Gallbladder (tissue), 1 donor: ENCODE data around the gene DIS3.

DNA sequence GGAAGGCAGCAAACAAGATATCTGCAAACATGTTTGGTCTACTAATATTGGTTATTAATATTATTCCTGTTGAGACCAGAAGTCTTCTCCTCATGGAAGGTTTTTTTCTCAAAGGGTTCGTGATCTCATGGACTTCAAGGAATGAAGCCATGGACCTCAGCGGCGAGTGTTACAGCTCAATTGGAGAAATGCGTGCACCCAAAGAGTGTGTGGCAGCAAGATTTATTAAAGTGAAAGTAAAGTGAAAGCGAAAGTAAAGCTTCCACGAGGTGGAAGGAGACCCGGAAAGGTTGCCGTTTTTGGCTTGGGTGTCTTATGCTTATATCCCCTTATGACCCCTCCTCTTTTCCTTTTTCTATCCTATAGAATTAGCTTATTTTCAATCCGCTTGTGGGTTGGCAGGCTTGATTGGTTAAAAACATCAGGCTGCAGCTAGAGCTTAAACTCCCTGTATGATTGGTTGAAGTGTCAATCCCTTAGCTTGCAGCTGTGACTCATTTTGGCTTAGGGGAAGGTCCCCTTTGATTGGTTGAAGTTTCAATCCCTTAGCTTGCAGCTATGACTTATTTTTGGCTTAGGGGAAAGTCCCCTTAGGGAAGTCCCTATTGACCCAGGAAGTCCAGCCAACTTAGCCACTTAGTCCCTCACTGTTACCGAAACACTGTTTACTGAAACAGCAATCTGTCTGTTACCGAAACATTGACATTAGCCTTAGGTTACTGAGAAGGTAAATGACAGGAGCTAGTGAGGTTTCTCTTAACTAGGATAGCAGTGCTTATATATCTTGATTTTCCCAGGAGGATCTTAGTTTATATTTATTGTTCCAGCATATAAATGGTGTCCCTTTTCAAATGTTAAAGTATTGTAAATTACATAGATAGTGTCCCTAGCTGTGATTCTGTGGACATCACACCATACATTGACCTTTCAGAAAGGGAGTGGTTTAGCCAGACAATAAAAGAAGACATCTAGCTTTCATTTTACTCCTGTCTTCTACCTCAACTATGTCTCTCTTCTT lies 575.9 kb downstream of the DACH1 start:
- PRO-cap: no peak

GRCh38 chr13:71479098-71479516 lies 387.9 kb downstream of the DACH1 start:
- PRO-cap: no peak

DNA sequence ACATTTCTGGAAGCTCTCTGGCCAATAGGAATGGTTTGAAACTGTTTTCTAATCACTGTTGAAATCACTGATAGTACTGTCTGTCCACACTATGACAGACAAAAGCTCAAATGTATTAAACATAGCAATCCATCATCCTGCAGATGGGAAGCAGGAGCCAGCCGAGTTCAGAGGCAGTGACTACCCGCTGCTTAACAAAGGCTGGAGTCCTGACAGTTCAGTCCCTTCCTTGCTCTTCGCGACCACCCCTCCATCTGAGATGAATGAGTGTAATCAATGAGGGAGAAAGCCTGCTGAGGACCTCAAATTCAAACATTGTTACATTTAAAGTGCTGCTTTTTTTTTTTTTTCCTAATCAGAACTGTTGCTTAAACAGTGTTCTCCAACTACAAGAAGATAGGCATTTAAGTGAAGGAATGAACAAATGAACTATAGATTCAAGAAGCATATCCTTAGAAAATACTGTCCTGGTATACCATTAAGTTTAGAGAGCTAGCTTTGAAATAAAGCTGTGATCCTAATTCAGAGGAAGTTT lies 14.9 kb downstream of the DACH1 start:
- PRO-cap: no peak

DNA sequence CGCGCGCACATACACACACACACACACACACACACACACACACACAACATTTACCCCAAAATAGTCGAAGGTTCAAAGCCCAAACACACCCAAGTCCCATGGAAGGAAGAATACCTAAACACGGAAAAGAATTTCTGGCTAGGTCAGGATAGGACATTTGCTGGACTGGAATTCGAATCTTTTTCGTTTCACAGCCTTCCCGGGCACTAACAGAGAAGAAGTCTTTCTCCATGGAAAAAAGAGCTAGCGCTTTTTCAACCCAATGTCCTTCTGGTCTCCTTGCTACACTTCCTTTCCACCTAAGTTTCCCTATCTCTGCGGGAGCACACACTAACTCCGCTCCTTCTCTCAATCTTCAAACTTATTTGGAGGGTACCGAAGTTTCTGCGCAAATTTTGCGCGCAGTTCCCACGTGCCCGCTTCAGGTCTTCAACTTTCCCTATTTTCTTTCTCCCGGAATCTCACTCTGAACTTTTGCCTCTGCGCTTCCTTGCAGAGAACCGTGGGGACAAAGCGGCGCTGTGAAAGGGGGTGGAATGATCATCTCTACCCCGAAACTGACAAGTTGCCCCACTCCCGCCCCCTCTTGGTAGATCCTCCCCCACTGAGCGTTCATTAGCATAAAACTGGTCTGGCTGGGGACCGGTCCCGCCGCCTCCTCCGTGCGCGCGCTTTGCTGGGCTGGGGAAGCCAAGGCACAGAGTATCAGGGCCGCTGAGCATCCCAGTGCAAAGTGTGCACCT lies 2.7 kb downstream of the DACH1 start:
- PRO-cap: bidirectional peak, plus-strand start at position 688 of the sequence, minus-strand start at position 538 of the sequence

GRCh38 chr13:72781227-72782409 lies at the start of gene DIS3:
TSS of gene DIS3 (minus strand) at chr13:72781900.
- PRO-cap: bidirectional peak, plus-strand start at chr13:72782133, minus-strand start at chr13:72781893

- PRO-cap: no peak
These were observed 116.1 kb downstream of the PIBF1 start for GRCh38 chr13:72897905-72898478.

DNA sequence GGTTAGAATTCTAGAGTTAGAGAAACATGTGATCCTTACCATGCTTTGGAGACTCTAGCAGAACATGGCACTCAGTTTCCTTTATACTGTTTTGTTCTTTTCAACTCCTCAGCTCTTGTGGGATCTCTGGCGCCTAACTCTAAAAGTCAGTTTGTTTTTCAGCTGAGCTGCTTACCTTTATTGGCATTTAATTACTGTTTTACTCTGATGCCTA lies 87.5 kb upstream of the KLF5 start:
- PRO-cap: no peak

DNA sequence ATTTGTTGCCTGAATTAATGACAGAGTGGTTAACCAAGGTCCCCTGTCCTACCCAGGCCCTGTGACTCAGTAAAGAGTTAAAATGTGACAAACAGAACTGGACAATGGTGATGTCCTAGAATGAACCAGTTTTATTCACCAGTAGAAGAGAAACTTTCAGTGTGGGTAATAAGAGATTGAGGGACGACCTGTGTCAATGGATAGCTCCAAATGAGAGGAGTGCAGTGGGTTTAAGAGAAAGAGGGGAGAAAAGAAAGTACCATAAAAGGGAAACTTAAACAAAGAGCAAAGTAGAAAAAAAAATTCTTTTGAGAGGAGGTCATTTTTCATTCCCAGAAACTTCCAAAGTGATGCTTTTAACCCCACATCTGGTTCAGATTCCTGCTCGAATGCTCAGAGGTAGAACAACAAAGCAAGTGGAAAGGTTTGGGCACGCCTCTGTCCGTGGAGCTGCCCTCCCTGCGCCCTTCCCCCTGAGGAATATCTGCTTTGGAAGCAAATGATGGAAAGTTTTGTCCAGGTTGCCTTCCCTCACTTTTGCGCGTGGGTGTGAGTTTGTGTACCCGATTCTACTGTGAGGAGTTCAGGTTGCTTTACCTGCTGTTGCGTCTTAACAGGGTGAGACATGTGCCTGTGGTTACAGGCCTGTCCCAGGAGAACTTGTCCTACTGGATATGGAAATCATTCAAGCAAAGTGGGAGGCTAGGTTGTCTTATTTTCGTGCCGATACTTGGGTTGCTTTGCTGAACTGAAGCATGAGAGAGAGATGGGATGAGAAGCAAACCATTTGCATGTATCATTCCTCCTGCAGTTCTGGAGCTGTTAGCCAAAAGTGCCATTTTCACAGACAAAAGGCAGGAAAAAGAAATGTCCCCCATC lies 110.1 kb downstream of the KLF5 start:
- PRO-cap: no peak

GRCh38 chr13:73194345-73194762 lies 135.5 kb downstream of the KLF5 start:
- PRO-cap: no peak

- PRO-cap: bidirectional peak, plus-strand start at chr13:73326133, minus-strand start at chr13:73326025
These were observed 267.1 kb downstream of the KLF5 start for GRCh38 chr13:73325842-73326404.

- PRO-cap: no peak
These were observed 340.6 kb downstream of the KLF5 start for GRCh38 chr13:73399494-73399693.

DNA sequence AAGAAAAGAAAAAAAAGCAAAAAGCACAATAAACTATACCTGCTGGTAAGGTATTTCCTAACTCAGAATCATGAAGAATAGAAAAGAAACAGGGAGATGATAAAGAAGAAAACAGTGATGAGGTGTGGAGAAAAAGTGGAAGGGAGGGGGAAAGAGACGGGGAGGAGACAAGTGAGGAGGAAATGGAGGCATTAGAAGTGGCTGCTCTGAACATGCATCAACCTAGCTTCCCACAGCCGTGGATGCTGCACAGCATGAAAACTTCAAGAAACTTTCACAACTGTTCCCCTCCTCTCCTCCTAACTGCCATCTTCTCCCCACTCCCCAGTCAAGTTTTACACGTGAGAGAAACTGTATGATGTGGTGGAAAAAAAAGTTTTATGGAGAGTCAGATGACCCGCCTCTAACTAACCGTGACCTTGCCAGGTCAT lies 461.8 kb downstream of the KLF5 start:
- PRO-cap: no peak

GRCh38 chr13:73640301-73640857 lies 581.6 kb downstream of the KLF5 start:
- PRO-cap: no peak

DNA sequence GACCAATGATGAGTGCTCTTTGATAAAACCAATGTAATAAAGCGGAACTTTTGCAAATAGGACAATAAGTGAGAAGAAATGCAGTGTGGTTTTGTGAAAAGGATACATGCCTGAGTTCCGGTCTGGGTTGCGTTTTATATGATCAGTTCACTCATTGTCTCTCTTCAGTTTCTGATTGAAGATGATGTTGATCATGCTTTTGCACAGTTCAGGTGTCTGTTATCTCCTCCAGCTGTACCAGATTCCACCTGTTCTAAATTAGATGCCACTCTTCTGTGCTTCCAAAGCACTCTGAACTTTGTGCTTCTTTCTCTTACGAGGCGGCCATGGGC lies 801.1 kb downstream of the KLF5 start:
- PRO-cap: no peak

DNA sequence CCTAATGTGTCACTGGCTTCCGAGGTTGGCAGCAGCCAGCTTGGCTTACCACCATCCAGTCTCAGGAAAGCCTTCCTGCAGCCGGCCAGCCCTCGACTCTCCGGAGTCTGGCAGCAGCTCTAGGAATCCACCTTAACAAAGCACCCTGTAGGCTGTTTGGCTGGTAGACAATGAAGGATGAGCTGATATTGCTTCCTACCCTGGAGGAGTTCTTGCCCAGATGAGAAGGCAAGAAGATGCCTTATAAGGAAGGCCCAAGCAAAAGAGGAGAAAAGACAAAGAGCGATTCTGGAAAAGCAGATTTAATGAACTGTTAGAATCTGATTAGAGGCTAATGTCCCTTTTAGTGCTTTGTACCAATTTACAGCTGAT lies 887.2 kb downstream of the KLF5 start:
- PRO-cap: no peak

- PRO-cap: no peak
These were observed 998.4 kb downstream of the KLF5 start for GRCh38 chr13:74057105-74057614.

DNA sequence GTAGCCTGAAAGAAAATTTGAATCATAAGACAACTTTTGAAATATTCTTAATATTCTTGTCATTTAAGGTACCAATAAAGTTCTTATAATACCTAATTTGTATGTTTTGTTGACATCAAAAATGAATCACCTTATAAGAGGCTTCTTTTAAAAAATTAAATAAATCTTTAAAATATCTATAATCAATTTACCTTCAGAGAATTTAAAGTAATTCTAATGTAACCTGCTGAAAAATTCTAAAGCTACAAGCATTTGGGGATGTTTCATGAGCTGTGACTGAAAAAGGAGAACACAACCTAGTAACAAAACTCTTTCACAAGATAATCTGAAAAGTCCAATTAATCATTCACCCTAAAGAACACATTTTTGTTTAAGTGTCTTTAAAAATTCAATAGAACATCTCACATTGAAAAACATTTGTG lies 1052.5 kb downstream of the KLF5 start:
- PRO-cap: no peak

- PRO-cap: no peak
These were observed 1143.2 kb downstream of the KLF5 start for GRCh38 chr13:74202060-74202282.

DNA sequence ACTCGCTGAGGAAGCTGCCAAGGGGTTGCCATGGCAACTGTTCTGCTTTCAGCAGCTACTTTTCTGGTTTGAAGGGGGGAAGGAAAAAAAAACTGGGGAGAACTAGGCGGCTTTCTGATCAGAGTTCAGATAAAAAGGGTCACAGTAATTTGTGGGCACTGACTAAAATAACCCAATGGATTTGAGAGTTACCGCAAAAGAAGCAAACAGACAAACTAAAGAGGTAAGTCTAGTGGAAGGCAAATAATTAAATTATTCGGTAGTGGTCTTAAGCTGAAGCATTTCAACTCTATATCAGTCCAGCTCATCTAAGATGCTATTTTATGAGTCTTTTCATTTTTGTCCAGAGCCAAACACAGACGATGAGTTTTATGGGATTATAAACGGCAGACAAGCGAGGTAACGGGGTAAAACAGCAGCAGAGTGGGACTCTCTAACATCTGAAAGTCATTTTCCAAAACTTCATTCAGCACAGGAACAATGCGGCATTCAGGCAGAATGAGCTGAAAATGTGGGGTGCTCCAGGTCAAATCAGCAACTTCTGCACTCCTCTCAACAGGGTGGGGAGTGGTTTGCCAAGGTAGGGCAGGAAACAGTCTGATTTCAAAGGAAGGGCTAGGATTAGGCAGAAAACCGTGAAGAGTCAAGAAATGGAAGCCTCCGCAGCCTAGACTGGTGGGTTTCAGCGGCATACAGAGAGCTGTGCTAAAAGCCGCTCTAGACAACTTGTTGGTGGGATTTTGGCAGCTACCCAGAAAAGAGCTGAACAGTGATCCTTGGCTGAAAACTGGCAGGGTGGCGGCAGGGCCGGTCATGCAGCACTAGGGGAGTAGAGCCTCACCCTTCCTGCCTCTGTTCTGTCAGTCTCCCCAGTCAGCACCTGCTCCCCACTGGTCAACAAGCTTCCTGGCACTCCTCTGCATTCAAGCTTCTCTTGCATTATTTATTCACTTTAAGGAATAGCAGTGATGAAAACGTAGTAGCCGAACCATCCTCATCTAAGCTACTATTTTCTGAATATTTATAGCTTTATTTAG lies 1193.7 kb downstream of the TBC1D4 start:
- PRO-cap: bidirectional peak, plus-strand start at position 872 of the sequence, minus-strand start at position 859 of the sequence

DNA sequence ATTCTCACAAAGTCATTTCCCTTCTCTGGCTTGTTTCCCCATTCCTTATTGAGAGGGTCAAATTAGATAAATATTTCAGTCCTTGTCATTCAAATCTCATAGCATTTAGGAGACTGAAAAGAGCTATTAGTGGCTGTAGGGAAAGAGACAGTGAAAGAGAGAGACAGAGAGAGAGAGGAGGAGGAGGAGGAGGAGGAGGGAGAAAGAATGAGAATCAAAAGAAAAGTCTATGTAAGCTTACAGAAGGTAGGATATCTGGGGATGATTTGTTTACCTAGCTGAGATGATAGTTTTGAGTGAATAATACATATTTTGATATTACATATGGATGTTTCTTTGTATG lies 776.1 kb downstream of the TBC1D4 start:
- PRO-cap: unidirectional peak, plus-strand start at position 171 of the sequence